ENCODE results near the genes THEG and FSTL3.

DNA sequence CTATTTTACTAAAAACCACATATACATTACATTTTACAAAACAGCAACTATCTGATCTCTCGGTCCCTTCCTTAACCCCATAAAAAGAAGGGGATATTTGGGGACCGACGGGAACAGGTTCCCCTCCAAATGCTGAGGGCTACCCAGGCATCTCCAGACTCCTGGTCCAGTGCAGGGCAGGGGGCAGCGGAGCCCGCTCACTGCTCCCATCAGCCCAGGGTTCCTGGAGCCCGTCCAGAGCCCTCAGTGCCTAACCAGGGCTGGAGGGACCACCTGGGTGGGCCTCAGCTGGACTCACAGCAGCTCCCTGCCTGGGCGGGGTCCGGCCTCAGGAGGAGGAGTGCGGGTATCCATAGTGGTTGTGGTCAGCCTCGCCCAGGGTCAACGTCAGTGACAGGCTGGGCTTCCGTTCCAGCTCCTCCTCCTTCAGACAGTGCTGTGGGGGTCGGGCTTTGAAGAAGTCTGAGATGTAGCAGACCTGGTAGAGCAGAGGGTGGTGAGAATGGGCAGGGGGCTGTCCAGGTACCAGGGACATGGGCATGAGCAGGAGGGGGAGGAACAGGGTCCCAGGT, 10.1 kb downstream of the PLPP2 start:
- PRO-cap, 4 experiments: no peak in any of the 4 experiments
- RAMPAGE, long total RNA, 4 experiments: no peak in any of the 4 experiments

GRCh38 chr19:373978-374289, 1.9 kb downstream of the THEG start:
- PRO-cap, 4 experiments: no peak in any of the 4 experiments
- RAMPAGE, long total RNA, 4 experiments: no peak in any of the 4 experiments

GRCh38 chr19:375895-376149, at the start of gene THEG:
THEG (minus strand) TSS chr19:376026.
- PRO-cap, 4 experiments: no peak in any of the 4 experiments
- RAMPAGE, long total RNA, 4 experiments: no peak in any of the 4 experiments

GRCh38 chr19:506440-507343, 605 bp upstream of the TPGS1 start:
- PRO-cap, 4 experiments: peak in 3 of 4 experiments; most common plus-strand start chr19:506627 (in 1); most common minus-strand start chr19:506541 (in 2)
- RAMPAGE, long total RNA, 4 experiments: no peak in any of the 4 experiments

GRCh38 chr19:538480-538978, 5.3 kb upstream of the GZMM start:
- PRO-cap, 4 experiments: no peak in any of the 4 experiments
- RAMPAGE, long total RNA, 4 experiments: start-site peak on the plus strand in 1 of 4 experiments, at chr19:538677-538790 at its widest, 7 reads per replicate

GRCh38 chr19:566895-567138, 5.6 kb upstream of the BSG start:
- PRO-cap, 4 experiments: no peak in any of the 4 experiments
- RAMPAGE, long total RNA, 4 experiments: start-site peak on the plus strand in 1 of 4 experiments, at chr19:566990-567020 at its widest, 9 reads per replicate

DNA sequence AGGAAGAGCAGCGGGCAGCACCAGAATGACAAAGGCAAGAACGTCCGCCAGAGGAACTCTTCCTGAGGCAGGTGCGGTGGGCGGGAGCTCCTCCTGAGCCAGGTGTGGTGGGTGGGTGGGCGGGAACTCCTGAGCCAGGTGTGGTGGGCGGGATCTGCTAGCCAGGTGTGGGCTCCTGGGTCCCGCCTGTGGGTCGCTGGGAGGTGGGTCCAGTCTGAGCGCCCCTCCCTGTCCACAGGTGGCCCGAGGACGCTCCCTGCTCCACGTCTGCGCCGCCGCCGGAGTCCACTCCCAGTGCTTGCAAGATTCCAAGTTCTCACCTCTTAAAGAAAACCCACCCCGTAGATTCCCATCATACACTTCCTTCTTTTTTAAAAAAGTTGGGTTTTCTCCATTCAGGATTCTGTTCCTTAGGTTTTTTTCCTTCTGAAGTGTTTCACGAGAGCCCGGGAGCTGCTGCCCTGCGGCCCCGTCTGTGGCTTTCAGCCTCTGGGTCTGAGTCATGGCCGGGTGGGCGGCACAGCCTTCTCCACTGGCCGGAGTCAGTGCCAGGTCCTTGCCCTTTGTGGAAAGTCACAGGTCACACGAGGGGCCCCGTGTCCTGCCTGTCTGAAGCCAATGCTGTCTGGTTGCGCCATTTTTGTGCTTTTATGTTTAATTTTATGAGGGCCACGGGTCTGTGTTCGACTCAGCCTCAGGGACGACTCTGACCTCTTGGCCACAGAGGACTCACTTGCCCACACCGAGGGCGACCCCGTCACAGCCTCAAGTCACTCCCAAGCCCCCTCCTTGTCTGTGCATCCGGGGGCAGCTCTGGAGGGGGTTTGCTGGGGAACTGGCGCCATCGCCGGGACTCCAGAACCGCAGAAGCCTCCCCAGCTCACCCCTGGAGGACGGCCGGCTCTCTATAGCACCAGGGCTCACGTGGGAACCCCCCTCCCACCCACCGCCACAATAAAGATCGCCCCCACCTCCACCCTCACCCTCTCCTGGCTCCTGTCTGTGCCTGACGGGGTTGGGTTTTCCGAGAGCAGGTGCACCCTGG, 6.8 kb upstream of the HCN2 start:
- PRO-cap, 4 experiments: no peak in any of the 4 experiments
- RAMPAGE, long total RNA, 4 experiments: no peak in any of the 4 experiments

GRCh38 chr19:646103-646823, 6.6 kb downstream of the FGF22 start:
- PRO-cap, 4 experiments: peak in 1 of 4 experiments; most common minus-strand start chr19:646548 (in 1)
- RAMPAGE, long total RNA, 4 experiments: no peak in any of the 4 experiments

GRCh38 chr19:647126-647946, 7.7 kb downstream of the FGF22 start:
- PRO-cap, 4 experiments: no peak in any of the 4 experiments
- RAMPAGE, long total RNA, 4 experiments: no peak in any of the 4 experiments

DNA sequence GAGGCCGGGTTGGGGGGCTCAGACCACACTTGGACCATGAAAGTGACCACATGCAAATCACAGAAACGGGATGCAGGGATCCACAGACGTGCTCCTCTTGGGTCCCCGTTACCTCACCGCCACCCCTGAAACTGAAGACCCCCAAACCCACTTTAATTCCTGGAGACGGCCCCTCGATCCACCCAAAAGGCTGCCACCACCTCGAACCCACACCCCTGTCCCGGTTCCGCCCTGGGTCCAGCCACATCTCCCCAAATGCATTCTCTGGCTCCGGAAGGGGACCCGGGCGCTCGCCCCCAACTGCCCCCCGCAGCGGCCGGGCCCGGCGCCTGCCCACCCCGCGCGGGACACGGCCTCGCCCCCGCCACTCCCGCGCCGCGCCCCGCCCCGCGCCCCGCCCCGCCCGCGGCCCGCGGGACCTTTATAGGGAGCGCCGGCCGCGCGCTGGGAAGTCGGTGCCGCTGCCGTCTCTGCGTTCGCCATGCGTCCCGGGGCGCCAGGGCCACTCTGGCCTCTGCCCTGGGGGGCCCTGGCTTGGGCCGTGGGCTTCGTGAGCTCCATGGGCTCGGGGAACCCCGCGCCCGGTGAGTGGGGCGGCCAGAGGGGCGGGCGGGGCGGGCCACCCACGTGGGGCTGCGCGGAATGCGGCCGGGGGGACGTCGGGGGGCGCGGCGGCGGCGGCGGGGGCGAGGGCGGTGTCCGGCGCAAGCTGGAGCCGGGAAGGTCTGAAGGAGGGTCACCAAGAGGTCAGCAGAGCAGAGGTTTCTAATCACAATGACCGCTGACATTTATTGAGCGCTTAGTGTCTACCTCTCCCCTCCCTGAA, at the start of gene FSTL3:
TSS of gene FSTL3 (plus strand) at position 450 of the 826 bp plus-strand sequence.
- PRO-cap, 4 experiments: peak in 4 of 4 experiments; most common plus-strand start position 450 of the sequence (in 3); most common minus-strand start position 189 of the sequence (in 3)
- RAMPAGE, long total RNA, 4 experiments: start-site peak on the plus strand in 3 of 4 experiments, centred at positions 426 to 451 of the sequence, 6 to 21 reads per replicate

GRCh38 chr19:744759-745076, 6.2 kb upstream of the MISP start:
- PRO-cap, 4 experiments: peak in 3 of 4 experiments; most common plus-strand start chr19:744887 (in 2)
- RAMPAGE, long total RNA, 4 experiments: no peak in any of the 4 experiments

DNA sequence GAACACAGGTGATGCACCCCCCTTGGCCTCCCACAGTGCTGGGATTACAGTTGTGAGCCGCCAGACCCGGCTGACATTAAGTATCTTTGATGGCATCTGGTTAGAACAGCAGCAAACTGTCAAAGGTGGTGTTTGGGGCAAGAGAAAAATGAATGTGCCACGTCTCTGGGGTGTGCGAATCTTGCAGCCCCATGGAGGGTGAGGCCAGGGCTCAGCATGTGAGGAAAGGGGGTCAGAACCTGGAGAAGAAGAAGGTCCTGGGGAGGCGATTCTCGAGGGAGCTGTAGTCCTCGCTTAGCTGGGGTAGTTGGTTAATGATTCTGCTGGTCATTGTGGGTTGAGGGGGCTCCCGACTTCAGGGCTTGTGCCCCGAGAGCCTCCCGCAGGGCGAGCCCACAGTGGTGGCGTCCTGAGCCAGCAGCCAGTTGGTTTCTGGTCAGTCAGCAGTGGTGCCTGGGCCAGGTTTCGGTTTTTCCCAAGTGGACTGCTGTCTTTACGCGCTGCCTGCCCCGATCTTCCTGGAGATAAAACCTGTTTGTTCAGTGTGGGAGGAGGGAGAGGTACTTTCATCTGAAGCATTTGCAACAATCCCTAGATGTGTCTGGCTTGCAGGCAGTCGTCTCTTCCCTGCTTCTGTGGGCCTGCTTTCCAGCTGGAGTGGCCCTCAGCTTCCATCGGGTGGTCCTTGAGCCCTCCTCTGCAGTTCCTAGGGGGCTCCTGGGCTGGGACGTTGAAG, 3.1 kb downstream of the PTBP1 start:
- PRO-cap, 4 experiments: no peak in any of the 4 experiments
- RAMPAGE, long total RNA, 4 experiments: no peak in any of the 4 experiments

GRCh38 chr19:807539-808228, 10.4 kb downstream of the PTBP1 start:
- PRO-cap, 4 experiments: no peak in any of the 4 experiments
- RAMPAGE, long total RNA, 4 experiments: no peak in any of the 4 experiments

DNA sequence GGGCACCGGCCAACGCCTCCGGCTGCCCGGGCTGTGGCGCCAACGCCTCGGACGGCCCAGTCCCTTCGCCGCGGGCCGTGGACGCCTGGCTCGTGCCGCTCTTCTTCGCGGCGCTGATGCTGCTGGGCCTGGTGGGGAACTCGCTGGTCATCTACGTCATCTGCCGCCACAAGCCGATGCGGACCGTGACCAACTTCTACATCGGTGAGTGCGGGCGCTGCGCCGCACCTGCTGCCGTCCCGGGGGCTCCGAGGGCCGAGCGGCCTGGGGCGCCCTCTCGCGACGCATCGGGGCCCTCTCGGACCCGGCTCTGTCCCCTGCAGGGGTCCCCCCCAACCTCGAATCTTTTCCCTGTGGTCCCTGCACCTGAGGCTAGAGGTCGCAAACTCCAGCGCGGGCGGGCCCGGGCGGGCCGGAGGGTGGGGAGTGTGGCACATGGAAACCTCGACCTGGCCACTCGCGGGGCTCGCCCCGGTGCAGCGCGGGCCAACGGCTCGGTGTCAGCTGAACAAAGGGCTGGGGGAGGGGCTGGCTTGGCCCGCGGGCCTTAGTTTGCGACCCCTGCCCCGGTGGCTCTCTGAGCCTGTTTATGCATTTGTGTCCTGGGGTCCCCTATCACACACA, 522 bp downstream of the KISS1R start:
- PRO-cap, 4 experiments: peak in 3 of 4 experiments; most common plus-strand start position 201 of the sequence (in 2); most common minus-strand start position 115 of the sequence (in 3)
- RAMPAGE, long total RNA, 4 experiments: no peak in any of the 4 experiments

GRCh38 chr19:924635-924808, 1.3 kb upstream of the ARID3A start:
- PRO-cap, 4 experiments: no peak in any of the 4 experiments
- RAMPAGE, long total RNA, 4 experiments: no peak in any of the 4 experiments

DNA sequence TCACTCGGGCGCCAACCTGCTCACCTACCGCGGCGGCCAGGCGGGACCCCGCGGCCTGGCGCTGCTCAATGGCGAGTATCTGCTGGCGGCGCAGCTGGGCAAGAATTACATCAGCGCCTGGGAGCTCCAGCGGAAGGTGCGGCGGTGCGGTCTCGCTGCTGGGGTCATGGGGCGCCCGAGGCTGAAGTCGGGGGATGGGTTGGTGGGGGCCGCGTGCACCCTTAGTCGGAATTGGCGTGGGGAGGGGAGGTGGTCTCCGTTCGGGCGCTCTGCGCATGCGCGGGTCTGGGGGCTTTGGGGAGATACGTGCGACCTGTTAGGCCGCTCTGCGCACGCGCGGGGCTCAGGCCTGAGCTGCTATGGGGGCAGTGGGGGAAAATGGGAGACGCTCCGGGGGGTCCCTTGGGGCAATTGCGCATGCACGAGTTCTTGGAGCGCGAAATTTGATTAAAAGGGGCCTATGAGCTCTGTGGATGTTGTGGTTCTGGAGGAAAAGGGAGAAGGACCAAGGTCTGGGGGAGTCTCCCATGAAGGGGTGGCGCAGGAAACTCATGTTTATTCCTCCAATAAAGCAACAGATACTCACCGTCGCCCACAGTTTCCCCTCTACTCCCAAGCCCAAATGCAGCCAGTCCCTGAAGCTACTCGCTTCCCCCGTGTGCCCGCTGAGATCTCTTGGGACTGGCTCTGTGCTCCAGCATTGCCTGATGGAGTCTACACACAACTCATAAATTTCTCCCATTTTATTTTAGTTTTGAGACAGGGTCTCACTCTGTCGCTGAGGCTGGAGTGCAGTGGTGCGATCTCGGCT, 488 bp downstream of the WDR18 start:
- PRO-cap, 4 experiments: no peak in any of the 4 experiments
- RAMPAGE, long total RNA, 4 experiments: no peak in any of the 4 experiments

- PRO-cap, 4 experiments: peak in 4 of 4 experiments; most common plus-strand start chr19:1021507 (in 4); most common minus-strand start chr19:1021537 (in 1)
- RAMPAGE, long total RNA, 4 experiments: no peak in any of the 4 experiments
These were observed 590 bp upstream of the TMEM259 start for GRCh38 chr19:1021451-1021975.

- PRO-cap, 4 experiments: peak in 3 of 4 experiments; most common plus-strand start chr19:1027157 (in 1); most common minus-strand start chr19:1027089 (in 2)
- RAMPAGE, long total RNA, 4 experiments: no peak in any of the 4 experiments
These were observed 927 bp downstream of the CNN2 start for GRCh38 chr19:1027007-1028062.

DNA sequence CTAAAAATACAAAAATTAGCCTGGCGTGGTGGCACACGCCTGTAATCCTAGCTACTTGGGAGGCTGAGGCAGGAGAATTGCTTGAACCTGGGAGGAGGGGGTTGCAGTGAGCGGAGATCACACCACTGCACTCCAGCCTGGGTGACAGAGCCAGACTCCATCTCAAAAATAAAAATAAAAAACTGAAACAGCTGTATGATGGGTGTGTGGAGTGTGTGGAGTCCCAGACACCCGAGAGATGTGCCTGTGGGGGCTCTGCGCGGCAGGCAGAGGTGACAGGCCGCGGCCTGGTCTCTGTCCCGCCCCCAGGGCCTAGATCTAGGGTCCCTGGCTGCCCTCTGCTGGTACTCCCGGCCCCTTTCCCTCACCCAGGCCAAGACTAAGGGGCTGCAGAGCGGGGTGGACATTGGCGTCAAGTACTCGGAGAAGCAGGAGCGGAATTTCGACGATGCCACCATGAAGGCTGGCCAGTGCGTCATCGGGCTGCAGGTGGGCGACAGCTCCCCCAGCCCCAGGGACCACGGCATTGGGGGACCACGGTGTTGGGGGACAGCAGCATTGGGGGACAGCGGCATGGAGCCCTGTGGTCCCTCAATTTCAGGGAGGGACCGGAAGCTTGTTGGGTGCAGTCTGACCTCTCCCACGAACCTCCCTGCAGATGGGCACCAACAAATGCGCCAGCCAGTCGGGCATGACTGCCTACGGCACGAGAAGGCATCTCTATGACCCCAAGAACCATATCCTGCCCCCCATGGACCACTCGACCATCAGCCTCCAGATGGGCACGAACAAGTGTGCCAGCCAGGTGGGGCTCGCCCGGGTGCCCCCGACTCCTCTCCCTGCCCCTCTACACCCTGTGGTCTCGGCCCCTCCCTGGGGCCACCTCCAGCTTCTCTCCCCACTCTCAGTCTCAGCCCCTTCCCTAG, 3.9 kb upstream of the ABCA7 start:
- PRO-cap, 4 experiments: peak in 1 of 4 experiments; most common plus-strand start position 631 of the sequence (in 1)
- RAMPAGE, long total RNA, 4 experiments: no peak in any of the 4 experiments

- PRO-cap, 4 experiments: no peak in any of the 4 experiments
- RAMPAGE, long total RNA, 4 experiments: no peak in any of the 4 experiments
These were observed 12.4 kb downstream of the ABCA7 start for GRCh38 chr19:1052301-1052707.

Measured in spleen (tissue), 7 donors.